Adrenal gland (tissue), 7 donors: ENCODE results near the genes RRAS and SMIM47.

- PRO-cap, 3 experiments: no peak in any of the 3 experiments
- RAMPAGE, long total RNA, 4 experiments: no peak in any of the 4 experiments
- RRBS: 94% methylated on average over 4 of the region's 23 CpGs
Observed at GRCh38 chr19:49542152-49542929, 14.5 kb downstream of the RCN3 start.

DNA sequence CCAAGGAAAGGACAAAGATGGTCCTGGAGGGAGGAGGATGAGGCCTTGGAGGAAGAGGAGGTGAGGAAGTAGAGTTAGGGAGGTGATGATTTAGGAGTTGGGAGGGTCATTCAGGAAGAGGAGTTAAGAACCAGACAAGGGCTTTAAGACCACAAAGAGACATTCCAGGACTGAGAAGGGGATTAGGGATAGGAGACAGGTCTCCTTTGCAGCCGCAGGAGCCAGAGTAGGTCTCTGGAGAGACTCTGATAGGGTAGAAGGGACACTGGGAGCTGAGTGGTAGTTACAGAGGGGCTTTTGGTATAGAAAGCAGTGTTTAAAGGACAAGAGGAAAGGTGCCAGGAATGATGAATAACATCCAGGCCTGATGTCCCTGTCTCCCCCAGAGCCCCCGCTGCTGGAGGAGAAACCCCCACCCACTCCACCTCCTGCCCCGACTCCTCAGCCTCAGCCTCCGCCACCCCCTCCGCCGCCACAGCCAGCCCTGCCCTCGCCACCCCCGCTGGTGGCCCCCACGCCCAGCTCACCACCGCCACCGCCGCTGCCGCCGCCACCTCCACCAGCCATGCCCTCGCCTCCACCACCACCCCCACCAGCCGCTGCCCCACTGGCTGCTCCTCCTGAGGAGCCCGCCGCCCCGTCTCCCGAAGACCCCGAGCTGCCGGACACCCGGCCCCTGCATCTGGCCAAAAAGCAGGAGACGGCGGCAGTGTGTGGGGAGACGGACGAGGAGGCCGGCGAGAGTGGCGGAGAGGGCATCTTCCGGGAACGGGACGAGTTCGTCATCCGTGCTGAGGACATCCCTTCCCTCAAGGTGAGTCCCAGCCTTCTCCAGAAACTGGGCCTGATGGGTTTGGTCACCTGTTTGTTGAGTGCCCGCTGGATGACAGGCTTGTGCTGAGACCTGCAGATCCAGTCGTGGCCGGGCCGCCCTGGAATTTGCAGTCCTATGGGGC is 10.4 kb downstream of the PRR12 start:
- PRO-cap, 3 experiments: no peak in any of the 3 experiments
- RAMPAGE, long total RNA, 4 experiments: no peak in any of the 4 experiments
- RRBS: 97% methylated on average over 3 of the region's 39 CpGs

GRCh38 chr19:49613929-49614487 is 23.0 kb downstream of the PRR12 start:
- PRO-cap, 3 experiments: no peak in any of the 3 experiments
- RAMPAGE, long total RNA, 4 experiments: no peak in any of the 4 experiments
- RRBS: no CpG with 5 or more reads among the region's 17 CpGs

GRCh38 chr19:49629298-49629792 is 10.6 kb downstream of the RRAS start:
- PRO-cap, 3 experiments: peak in 1 of 3 experiments; most common plus-strand start chr19:49629571 (in 1)
- RAMPAGE, long total RNA, 4 experiments: no peak in any of the 4 experiments
- RRBS: no CpG with 5 or more reads among the region's 6 CpGs

- PRO-cap, 3 experiments: peak in 3 of 3 experiments; most common plus-strand start chr19:49638252 (in 2); most common minus-strand start chr19:49638063 (in 1)
- RAMPAGE, long total RNA, 4 experiments: no peak in any of the 4 experiments
- RRBS: no CpG with 5 or more reads among the region's 21 CpGs
Observed at GRCh38 chr19:49637808-49638999, 1.7 kb downstream of the RRAS start.

DNA sequence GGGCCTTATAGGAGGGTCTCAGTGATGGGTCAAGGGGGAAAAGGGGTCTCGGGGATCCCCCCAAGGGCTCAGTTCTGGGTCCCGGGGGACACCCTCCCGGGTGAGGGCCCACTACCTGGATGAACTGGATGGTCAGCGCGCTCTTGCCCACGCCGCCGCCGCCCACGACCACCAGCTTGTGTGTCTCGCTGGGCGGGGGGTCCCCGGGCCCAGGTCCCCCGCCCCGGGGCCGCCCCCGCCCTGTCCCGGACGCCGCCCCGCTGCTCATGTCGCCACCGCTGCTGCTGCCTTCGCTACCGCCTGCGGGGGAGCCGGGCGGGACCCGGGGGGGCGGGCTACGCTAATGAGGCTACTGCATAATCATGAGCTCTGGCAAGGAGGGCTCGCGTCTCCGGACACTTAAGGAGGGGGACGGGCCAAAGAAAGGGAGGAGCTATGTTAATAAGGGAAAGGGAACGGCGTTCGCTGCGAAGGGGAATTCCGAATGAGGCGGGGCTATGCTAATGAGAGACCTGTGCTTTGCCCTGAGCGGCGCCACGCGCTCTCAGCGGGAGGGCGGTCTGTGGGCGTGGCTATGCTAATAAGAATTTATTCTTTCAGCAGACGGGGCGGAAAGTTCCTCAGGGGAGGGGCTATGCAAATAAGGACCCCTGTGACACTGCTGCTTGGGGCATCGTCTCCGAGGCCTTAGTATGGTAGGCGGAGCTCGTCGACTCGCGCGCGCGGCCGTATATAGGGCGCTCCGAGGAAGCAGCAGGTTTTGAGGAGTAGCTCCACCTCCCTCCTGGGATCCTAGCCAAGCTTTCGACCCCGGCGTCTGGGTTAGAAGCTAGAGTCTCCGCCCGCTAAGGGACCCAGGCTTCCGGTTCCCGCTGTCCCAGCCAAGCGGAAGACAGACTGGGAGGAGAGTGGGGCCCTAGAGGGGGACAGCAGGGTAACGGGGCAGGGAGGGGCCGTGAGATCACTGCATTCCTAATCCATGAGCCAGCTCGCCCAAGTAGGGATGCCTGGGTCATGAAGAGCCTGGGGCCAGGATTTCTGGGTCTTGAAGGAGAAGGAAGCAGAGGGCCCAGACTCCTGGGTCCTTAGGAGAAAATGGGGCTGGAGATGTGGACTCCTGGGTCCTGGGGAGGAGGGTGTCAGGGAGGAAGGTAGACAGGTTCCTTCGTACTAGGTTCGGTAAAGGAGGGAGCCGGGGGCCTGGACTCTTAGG is at the start of gene RRAS:
TSS of gene RRAS (minus strand) at position 313 of the 1,213 bp plus-strand sequence.
- PRO-cap, 3 experiments: peak in 3 of 3 experiments; most common plus-strand start position 1,032 of the sequence (in 3); most common minus-strand start position 268 of the sequence (in 3)
- RAMPAGE, long total RNA, 4 experiments: start-site peak on the plus strand in 1 of 4 experiments, centred at position 829 of the sequence, 14 reads per replicate
- RRBS: 1% methylated on average over 25 of the region's 77 CpGs

GRCh38 chr19:49646095-49646841 is 4.3 kb downstream of the SCAF1 start:
- PRO-cap, 3 experiments: no peak in any of the 3 experiments
- RAMPAGE, long total RNA, 4 experiments: no peak in any of the 4 experiments
- RRBS: no CpG with 5 or more reads among the region's 25 CpGs

GRCh38 chr19:49717520-49717918 is 26.6 kb downstream of the CPT1C start:
- PRO-cap, 3 experiments: peak in 3 of 3 experiments; most common plus-strand start chr19:49717771 (in 2)
- RAMPAGE, long total RNA, 4 experiments: no peak in any of the 4 experiments
- RRBS: no CpG with 5 or more reads among the region's 6 CpGs

DNA sequence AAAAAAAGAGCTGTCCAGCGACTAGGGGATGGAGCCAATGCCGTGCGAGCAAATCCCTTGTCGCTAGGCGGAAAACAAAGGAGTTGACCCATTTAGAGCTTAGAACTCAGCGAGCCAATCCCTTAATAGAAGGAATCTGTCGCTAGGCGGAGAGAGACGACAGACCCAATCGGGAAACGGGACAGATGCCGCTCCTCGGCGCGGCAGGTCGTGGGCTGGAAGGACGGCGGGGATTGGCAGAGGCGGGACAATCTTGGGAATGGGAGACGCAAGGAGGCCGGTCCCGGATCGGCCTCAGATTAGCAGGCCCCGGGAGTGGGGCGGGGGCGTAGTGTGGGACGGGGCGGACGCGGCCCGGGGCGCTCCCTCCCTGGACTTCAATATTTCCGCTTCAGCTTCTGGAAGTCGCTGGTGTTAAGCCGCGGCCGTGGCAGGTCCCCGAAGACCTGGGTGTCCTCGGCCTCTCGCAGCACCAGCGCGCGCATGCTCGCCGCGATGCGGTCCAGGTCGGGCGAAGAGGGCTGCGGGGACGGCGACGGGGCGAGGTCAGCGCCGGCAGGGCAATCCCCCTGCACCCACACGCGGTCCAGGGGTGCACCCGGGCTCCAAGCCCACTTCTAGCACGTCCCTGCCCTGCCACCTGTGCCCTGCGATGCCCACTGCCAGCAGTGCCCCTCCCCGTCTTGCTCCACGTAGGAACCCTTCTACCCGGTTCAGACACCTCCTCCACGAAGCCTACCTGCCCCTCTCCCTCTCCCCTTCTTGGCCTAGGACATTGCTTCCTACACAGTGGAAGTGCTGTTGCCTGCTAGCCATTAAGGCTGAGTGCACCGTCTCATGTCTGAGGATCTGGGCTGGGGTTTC is 2.4 kb upstream of the PNKP start:
- PRO-cap, 3 experiments: peak in 3 of 3 experiments; most common plus-strand start position 239 of the sequence (in 2); most common minus-strand start position 489 of the sequence (in 2)
- RAMPAGE, long total RNA, 4 experiments: start-site peak on the plus strand in 1 of 4 experiments, centred at positions 236 to 333 of the sequence, 7 to 11 reads per replicate
- RRBS: 3% methylated on average over 16 of the region's 66 CpGs

- PRO-cap, 3 experiments: no peak in any of the 3 experiments
- RAMPAGE, long total RNA, 4 experiments: no peak in any of the 4 experiments
- RRBS: no CpG with 5 or more reads among the region's 3 CpGs
Observed at GRCh38 chr19:49997856-49998193, 27.3 kb downstream of the VRK3 start.

- PRO-cap, 3 experiments: no peak in any of the 3 experiments
- RAMPAGE, long total RNA, 4 experiments: no peak in any of the 4 experiments
- RRBS: 2% methylated on average over 15 of the region's 47 CpGs
Observed at GRCh38 chr19:50205080-50205695, 1.8 kb downstream of the MYH14 start.

- PRO-cap, 3 experiments: no peak in any of the 3 experiments
- RAMPAGE, long total RNA, 4 experiments: no peak in any of the 4 experiments
- RRBS: 2% methylated on average over 6 of the region's 18 CpGs
Observed at GRCh38 chr19:50314830-50315248, 14.3 kb downstream of the KCNC3 start.

- PRO-cap, 3 experiments: no peak in any of the 3 experiments
- RAMPAGE, long total RNA, 4 experiments: no peak in any of the 4 experiments
- RRBS: 3% methylated on average over 9 of the region's 18 CpGs
Observed at GRCh38 chr19:50414683-50415015, 4.1 kb upstream of the SPIB start.

DNA sequence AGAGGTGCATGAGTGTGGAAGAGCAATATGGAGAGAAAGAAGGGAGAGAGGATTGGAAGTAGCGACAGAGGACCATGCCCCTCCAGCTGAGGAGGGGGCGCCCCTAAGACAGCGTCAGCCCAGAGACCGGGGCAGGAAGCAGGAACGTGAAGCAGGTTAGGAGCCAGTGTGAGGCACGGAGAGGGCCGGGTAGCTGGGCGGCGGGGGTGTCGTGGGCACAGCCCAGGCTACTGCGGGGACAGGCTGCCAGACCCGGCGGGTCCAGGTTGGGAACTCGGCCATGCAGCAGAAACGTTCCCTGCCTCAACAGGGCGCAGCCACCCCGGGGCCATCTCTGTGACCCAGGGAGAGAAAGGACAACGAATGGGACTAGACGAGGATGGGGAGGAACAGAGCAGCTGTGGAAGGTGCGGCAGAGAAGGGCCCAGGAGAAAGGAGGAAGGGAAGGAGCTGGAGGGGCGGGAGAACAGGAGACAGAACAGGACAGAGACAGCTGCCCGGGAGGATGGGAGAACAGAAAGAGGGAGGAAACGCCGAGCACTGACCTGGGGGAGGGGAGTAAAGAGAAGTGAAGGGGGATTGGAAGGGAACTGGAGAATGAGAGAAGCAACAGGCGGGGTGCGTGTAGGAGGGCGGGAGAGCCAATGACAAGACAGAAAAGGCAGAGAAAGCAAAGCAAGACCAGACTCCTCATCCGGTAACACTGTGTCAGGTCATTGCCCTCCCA is 12.9 kb upstream of the GARIN5A start:
- PRO-cap, 3 experiments: no peak in any of the 3 experiments
- RAMPAGE, long total RNA, 4 experiments: no peak in any of the 4 experiments
- RRBS: 51% methylated on average over 14 of the region's 28 CpGs

DNA sequence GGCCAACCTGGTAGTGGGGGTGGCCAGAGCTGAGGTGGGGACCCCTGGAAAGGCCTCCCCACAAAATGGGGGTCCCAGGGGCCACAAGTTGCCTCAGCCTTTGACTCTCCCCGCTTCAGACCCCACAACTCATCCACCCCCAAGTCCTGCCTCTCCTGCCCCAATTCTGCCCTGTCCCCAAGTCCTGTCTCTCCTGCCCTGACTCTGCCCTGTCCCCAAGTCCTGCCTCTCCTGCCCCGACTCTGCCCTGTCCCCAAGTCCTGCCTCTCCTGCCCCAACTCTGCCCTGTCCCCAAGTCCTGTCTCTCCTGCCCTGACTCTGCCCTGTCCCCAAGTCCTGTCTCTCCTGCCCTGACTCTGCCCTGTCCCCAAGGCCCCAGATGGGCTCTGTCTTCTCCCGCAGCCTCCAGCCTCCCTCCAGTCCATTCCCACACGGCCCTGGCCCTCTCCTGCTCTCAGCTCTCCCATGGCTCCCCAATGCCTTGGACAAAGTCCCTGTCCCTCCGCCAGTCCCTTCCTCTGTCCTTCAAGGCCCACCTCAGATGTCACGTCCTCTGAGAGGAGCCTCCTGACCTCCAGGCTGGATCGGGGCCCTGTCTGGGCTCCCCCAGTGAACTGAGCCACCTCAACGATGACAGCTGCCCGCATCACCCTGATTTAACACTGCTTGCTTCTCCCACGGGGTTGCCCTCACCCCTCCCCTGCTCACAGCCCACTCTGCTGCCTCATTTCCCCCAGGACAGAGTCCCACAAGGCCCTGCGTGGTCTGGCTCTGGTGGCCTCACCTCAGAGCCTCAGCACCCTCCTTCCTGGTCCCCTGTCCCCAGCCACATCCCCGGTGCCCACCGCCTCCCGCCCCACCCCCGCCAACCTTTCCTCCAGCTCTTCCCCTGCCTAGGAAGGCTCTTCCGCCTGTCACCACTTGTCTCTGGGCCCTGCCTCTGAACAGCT is 3.0 kb downstream of the JOSD2 start:
- PRO-cap, 3 experiments: no peak in any of the 3 experiments
- RAMPAGE, long total RNA, 4 experiments: no peak in any of the 4 experiments
- RRBS: no CpG with 5 or more reads among the region's 16 CpGs

DNA sequence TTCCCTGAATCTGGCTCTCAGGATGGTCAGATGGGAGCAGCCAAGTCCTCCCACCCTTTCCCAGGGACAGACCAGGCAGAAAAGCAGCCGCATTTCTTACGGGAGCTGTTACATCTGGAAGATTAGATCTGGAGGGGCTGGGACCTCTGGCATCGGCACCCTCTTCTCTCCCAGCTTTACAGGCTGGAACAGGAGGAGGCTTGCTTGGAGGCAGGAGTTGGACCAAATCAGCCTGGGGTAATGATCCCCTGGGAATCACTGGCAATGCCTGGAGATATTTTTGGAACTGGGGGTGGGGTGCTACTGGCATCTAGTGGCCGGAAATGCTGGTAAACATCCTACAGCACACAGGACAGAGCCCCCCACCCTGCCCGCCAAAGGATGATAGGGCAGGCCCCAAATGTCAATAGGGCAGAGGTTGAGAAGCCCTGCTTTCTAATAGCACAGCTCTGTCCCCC is 20.9 kb downstream of the LRRC4B start:
- PRO-cap, 3 experiments: no peak in any of the 3 experiments
- RAMPAGE, long total RNA, 4 experiments: no peak in any of the 4 experiments
- RRBS: no CpG with 5 or more reads among the region's 5 CpGs

GRCh38 chr19:50660694-50661602 is 11.7 kb downstream of the C19orf81 start:
- PRO-cap, 3 experiments: no peak in any of the 3 experiments
- RAMPAGE, long total RNA, 4 experiments: no peak in any of the 4 experiments
- RRBS: no CpG with 5 or more reads among the region's 22 CpGs

GRCh38 chr19:50679249-50679958 is 30.2 kb downstream of the C19orf81 start:
- PRO-cap, 3 experiments: peak in 1 of 3 experiments; most common plus-strand start chr19:50679647 (in 1)
- RAMPAGE, long total RNA, 4 experiments: no peak in any of the 4 experiments
- RRBS: no CpG with 5 or more reads among the region's 21 CpGs

- PRO-cap, 3 experiments: no peak in any of the 3 experiments
- RAMPAGE, long total RNA, 4 experiments: no peak in any of the 4 experiments
- RRBS: no CpG with 5 or more reads among the region's 7 CpGs
Observed at GRCh38 chr19:50786089-50786478, at the start of gene SMIM47. SMIM47 (minus strand) TSS chr19:50786160.

GRCh38 chr19:50793285-50793845 is 3.1 kb downstream of the ACP4 start:
- PRO-cap, 3 experiments: no peak in any of the 3 experiments
- RAMPAGE, long total RNA, 4 experiments: no peak in any of the 4 experiments
- RRBS: no CpG with 5 or more reads among the region's 13 CpGs